Metastatic Breast Carcinoma in the Brain (tissue), 10 donors: ENCODE results near the genes LPAR5, GNB3 and PTPN6.

DNA sequence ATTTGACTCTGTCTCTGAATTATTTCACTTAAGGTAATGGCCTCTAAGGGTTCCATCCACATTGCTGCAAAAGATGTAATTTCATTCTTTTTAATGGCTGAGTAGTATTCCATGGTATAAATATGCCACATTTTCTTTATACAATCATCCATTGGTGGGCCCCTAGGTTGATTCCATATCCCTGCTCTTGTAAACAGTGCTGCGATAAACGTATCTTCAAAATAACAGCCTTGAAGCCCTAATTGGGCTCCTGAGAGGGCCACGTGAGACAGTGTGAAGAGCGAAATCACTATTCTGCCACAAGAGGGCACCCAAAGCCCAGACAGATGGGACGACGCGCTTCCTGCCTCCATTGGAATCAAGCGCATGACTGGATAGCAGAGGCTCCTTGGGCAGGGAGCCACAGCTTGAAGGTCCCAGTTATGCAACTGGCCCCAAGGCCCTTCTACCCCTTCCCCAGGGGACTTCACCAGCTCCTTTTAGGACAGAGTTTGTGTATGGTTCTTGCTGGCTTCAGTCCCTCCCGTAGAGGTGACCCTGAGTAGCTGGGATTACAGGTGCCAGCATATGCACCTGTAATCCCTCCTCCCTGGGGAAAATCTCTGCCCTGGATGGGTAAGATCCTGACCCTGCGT is 21.2 kb upstream of the CD27 start:
- PRO-cap, 10 experiments: peak in 1 of 10 experiments; most common plus-strand start position 380 of the sequence (in 1)

DNA sequence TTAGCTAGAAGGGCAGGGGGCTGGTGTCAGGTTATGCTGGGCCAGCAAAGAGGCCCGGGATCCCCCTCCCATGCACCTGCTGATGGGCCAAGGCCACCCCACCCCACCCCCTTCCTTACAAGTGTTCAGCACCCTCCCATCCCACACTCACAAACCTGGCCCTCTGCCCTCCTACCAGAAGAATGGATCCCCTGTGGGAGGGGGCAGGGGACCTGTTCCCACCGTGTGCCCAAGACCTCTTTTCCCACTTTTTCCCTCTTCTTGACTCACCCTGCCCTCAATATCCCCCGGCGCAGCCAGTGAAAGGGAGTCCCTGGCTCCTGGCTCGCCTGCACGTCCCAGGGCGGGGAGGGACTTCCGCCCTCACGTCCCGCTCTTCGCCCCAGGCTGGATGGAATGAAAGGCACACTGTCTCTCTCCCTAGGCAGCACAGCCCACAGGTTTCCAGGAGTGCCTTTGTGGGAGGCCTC is 1.1 kb upstream of the GAPDH start:
- PRO-cap, 10 experiments: peak in 10 of 10 experiments; most common plus-strand start position 385 of the sequence (in 9); most common minus-strand start position 338 of the sequence (in 7)

GRCh38 chr12:6536278-6536857 is 2.1 kb downstream of the GAPDH start:
- PRO-cap, 10 experiments: no peak in any of the 10 experiments

DNA sequence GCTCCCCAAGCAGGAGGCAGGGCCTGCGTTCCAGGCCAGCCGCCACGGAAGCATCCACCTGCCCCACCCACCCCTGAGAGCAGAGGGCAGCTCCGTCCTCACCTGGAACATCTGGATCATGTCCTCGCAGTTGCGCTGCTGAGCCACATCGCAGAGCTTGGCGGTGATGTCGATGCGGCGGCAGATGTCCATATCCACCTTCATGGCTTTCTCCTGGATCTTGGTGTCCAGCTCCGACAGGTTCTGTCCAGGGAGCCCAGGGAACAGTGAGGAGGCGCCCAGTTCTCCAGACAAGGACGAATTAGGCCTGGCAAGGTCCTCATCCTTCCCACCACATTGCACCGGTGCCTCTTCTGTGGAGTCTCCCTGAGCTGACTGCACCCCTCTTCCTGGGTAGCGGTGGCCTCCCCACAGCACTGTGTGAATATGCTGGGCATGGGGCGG is 6.2 kb downstream of the IFFO1 start:
- PRO-cap, 10 experiments: no peak in any of the 10 experiments

- PRO-cap, 10 experiments: no peak in any of the 10 experiments
Observed at GRCh38 chr12:6605185-6605616, 2.0 kb downstream of the CHD4 start.

DNA sequence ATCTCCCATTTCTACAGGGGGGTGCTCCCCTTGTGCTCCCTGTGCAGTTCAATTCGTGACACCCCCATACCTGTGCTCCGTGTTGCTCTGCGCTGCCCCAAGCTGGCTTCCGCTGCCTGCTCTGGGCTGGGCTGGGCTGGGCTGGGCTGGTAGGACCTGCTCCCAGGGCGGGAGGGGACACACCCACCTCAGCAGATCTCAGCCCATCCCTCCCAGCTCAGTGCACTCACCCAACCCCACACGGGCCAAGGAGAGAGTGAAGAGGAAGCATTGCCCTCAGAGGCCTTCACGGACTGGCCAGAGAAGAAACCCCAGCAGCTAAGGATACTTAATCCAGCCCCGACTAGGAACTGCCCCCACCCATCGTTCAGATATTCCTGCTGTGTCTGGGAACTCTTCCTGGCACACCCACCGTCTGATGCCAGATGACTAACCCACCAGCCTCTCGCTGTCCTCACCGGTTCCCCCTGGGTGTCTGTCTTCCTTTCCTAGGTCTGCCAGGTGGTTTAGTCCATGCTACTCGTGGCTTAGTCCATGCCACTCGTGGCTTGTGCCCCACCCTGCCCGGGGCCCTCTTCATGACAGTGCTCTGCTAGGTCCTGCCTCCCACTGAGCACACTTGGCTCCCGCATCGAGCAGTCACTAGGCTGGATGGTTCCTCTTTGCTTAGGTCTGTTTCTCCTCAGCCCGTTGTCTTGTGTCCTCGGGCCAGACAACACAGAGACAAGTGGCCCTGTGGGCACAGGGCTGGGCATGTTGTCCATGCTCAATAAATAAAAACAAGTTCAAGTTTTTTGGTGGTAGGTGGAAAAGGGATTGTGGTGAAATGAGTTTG is at the start of gene LPAR5:
Gene LPAR5, minus strand, starts transcription at position 123 of the 835 bp plus-strand sequence.
- PRO-cap, 10 experiments: peak in 10 of 10 experiments; most common plus-strand start position 241 of the sequence (in 6); most common minus-strand start position 123 of the sequence (in 9)

- PRO-cap, 10 experiments: no peak in any of the 10 experiments
Observed at GRCh38 chr12:6638084-6638758, 2.5 kb upstream of the LPAR5 start.

DNA sequence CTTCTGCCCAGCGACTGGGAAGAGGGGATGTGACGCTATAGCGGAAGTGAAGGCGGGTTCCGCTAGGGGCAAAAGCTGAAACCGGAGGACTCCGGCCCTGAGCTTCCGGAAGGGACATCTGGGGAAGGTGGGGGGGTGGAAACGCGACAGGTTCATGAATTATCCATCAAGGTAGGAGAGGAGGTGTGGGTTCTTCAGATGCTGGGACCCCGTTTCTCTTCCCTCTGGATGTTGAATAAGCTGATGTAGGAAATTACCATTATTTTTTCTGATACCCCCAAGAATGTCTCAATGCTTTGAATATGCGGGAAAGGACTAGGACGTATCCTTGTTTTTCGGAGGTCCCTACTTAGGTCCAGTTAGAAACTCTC is 459 bp upstream of the ZNF384 start:
- PRO-cap, 10 experiments: peak in 10 of 10 experiments; most common plus-strand start position 46 of the sequence (in 7)

- PRO-cap, 10 experiments: no peak in any of the 10 experiments
Observed at GRCh38 chr12:6724430-6725092, 715 bp downstream of the COPS7A start.

DNA sequence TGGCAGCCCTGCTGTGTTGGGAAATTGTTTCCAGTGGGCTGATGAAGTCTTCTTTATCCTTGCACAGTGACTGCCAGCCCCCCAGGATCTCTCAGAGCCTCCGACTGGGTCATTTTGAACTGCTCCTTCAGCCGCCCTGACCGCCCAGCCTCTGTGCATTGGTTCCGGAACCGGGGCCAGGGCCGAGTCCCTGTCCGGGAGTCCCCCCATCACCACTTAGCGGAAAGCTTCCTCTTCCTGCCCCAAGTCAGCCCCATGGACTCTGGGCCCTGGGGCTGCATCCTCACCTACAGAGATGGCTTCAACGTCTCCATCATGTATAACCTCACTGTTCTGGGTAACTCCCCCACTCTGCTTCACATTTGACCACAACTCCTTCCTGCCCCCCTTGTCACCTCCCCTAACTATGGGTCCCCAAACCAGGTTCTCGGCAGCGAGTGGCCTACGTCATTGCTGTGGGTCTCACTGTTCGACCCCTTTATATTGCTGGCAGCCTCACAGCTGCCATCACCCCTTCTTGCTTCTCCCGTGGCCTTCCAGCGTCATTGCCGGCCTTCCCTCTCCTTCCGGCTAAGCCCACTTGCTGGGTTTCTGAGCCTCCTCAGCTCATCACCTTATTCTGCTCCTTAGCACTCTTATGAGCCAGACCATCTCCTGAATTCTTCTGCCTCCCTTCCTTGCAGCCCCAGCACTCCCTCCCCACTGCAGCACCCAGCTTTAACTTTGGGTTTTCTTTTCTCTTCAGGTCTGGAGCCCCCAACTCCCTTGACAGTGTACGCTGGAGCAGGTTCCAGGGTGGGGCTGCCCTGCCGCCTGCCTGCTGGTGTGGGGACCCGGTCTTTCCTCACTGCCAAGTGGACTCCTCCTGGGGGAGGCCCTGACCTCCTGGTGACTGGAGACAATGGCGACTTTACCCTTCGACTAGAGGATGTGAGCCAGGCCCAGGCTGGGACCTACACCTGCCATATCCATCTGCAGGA is 2.5 kb downstream of the LAG3 start:
- PRO-cap, 10 experiments: peak in 1 of 10 experiments; most common minus-strand start position 335 of the sequence (in 1)

GRCh38 chr12:6818835-6819575 is 2.6 kb upstream of the GPR162 start:
- PRO-cap, 10 experiments: no peak in any of the 10 experiments

GRCh38 chr12:6838748-6839572 is 1.8 kb upstream of the GNB3 start:
- PRO-cap, 10 experiments: no peak in any of the 10 experiments

- PRO-cap, 10 experiments: no peak in any of the 10 experiments
Observed at GRCh38 chr12:6840409-6841099, at the start of gene GNB3. Gene GNB3, plus strand, starts transcription at chr12:6840925.

DNA sequence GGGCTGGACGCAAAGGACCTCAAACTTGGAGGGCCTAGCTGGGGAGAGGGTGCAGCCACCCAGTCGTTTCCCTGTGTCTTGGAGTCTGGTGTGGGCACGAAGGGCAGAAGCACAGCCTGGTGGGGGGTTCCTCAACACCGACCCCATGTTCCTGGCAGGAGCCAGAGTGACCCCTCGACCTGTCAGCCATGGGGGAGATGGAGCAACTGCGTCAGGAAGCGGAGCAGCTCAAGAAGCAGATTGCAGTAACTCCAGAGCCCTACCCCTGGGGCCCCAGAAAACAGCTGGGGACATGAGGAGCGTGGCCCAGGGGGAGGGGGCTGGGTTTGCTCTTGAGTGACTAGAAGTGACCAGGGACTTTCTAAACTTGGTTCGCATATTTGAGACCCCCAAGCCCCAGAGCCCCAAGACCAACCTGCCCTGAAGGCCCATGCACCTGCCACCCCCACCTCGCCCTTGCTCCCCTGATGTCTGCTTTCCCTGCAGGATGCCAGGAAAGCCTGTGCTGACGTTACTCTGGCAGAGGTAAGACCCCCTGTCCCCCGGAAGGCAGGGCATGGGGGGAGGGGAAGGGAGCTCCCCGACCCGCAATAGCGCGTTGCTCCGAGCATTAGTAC is 483 bp downstream of the GNB3 start:
- PRO-cap, 10 experiments: no peak in any of the 10 experiments

DNA sequence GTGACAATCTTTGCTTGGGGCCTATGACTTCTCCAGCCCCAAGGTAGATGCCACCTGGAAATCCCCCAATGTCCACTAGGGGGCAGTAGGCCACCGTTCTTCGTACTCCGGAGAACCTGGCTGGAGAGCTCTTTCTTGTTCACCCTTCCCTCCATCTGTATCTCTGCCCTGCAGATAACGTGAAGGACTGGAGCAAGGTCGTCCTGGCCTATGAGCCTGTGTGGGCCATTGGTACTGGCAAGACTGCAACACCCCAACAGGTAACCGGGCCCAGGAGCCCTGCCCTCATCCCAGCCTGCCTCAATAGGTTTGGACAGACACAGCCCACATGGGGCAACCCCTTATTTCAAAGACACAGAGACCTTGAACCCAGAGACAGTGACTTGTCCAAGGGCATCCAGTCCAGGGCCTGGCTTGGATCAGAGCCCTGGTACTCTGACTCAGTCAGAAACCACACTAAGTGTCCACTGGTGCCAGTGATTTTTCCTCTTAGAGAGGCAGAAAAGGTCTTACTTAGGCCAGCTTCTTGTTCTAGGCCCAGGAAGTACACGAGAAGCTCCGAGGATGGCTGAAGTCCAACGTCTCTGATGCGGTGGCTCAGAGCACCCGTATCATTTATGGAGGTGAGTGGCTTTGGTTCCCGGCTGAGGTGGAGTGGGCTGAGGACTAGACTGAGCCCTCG is 2.3 kb downstream of the TPI1 start:
- PRO-cap, 10 experiments: no peak in any of the 10 experiments

DNA sequence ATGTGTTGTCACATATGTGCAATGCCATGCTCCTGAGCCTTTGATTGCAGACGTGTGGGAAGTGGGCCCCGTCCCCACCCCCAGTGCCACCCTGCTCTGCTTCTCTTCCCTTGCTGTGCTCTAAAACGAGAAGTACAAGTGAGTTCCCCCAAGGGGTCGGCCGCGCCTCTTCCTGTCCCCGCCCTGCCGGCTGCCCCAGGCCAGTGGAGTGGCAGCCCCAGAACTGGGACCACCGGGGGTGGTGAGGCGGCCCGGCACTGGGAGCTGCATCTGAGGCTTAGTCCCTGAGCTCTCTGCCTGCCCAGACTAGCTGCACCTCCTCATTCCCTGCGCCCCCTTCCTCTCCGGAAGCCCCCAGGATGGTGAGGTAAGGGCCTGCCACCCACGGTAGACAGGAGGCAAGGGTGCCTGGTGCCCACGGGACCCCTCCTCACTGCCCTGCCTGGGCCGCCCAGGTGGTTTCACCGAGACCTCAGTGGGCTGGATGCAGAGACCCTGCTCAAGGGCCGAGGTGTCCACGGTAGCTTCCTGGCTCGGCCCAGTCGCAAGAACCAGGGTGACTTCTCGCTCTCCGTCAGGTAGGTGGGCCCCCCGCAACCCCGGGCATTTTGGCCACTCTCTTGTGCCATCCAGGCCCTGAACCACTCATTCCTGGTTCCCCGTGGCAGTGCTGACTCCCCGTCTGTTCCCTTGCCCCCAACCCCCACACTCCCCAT is at the start of gene PTPN6:
Gene PTPN6, plus strand, starts transcription at position 203 of the 716 bp plus-strand sequence.
- PRO-cap, 10 experiments: peak in 8 of 10 experiments; most common plus-strand start position 226 of the sequence (in 7); most common minus-strand start position 117 of the sequence (in 6)

GRCh38 chr12:6988028-6988771 is 17.5 kb downstream of the EMG1 start:
- PRO-cap, 10 experiments: peak in 6 of 10 experiments; most common plus-strand start chr12:6988294 (in 3); most common minus-strand start chr12:6988302 (in 2)

- PRO-cap, 10 experiments: no peak in any of the 10 experiments
Observed at GRCh38 chr12:7061046-7061971, 791 bp downstream of the C1S start.

- PRO-cap, 10 experiments: no peak in any of the 10 experiments
Observed at GRCh38 chr12:7135876-7136611, 5.9 kb downstream of the CLSTN3 start.

DNA sequence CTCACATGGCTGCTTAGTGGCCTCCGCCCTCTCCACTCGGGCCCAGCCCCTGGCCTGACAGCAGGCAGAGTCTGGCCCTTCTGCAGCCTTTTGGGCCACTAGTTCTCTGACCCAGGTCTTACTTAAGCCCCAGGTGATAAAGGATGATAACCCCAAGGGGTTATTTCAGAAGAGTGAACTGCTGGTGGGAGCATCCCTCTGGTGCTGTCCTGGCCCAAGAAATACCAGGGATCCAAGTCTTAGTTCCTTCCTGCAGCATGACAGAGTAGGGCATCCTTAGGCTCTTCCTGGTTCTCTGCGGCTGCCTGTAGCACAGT is 29.2 kb downstream of the CLSTN3 start:
- PRO-cap, 10 experiments: peak in 1 of 10 experiments; most common plus-strand start position 172 of the sequence (in 1)